Esophagus muscularis mucosa (tissue), 4 donors: ENCODE data around the genes MME and IQCJ-SCHIP1.

DNA sequence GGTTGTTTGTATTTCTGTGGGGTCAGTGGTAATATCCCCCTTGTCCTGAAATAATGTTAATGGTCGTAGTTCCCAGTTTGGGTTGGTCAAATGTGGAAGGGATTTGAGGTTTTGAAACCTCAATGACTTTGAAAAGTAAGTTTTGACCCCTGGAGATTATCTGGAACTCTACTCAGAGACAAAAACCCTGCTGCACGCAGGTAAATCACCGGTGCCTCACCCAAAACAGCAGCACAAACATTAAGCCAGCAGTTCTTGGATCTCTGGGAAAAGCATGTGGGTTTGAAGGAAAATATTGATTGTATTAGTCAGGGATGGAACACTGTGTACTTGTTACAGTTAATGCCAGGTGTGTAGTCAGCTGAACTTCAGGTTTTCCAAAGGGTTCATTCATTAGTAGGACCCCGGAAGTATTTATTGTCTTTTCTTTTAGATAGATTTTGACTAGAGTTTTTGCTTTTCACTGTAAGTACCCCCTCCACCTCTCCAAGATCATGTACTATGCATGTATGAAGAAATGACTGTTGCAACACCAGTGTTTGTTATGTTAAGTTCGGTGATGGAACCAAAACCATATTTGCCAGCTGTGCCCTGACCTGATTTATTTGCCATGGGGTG lies 14.3 kb downstream of the ARHGEF26 start:
- PRO-cap = no peak
- RAMPAGE, long total RNA, 4 experiments = no peak in any of the 4 experiments

GRCh38 chr3:154213435-154214214 lies 92.4 kb downstream of the ARHGEF26 start:
- PRO-cap = no peak
- RAMPAGE, long total RNA, 4 experiments = no peak in any of the 4 experiments

- PRO-cap = no peak
- RAMPAGE, long total RNA, 4 experiments = no peak in any of the 4 experiments
Observed at GRCh38 chr3:154246343-154246796, 77.9 kb downstream of the DHX36 start.

GRCh38 chr3:155079408-155080686 lies at the start of gene MME:
MME (plus strand) TSS chr3:155080319.
- PRO-cap = bidirectional peak, plus-strand start at chr3:155080039, minus-strand start at chr3:155079927
- RAMPAGE, long total RNA, 4 experiments = start-site peak on the plus strand in 4 of 4 experiments, at chr3:155079839-155080156 at its widest, 13 to 38 reads per replicate

- PRO-cap = no peak
- RAMPAGE, long total RNA, 4 experiments = no peak in any of the 4 experiments
Observed at GRCh38 chr3:155193860-155194217, 99.6 kb downstream of the STRIT1 start.

DNA sequence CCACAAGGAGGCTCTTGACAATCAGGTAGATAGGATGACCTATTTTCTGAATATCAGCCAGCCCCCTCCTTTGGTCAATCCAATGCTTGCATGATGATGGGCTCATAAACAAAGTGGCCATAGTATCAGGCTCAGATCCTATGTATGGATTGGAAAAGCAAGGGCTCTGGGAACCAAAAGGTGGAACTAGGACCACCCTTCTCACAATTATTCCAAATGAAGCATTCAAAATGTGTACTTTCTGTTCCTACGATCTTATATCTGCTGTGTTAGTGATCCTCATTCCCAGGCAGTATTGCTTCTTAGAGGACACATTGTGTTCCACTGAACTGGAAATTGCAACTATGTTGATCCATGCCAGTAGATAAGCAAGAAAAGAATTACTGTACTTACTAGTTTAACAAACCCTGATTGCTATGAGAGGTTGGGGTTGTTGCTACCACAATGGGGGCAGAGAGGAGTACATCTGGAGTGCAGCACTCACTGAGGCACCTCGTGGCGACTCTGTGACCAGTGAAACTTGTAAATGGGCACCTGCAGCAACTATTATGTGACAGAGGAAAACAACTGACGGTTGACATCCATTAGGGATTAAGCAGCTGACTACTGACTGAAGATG lies 168.4 kb upstream of the STRIT1 start:
- PRO-cap = no peak
- RAMPAGE, long total RNA, 4 experiments = no peak in any of the 4 experiments

DNA sequence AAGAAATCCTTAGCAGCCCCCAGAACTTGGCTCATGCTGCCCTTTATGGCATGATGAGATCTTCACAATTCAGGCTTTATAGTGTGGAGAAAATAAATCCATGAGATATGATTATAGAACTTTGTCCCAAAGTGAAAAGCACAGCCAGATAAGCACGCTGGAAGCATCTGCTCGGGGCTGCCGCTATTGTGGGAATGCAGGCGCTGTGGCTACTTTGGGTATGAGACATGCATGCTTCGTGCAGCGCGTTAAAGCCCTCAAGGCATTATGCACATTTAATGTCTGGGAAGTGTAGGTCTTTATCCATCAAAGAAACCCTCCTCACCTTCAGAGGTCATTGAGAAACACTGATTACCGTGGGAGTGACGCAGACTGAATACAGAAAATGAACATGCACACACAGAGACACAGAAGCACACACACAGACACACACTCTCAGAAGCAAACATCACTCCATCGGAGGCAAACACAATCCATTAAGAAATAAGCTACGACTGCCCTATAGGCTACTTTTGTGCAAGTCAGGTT lies 68.7 kb downstream of the PLCH1 start:
- PRO-cap = no peak
- RAMPAGE, long total RNA, 4 experiments = no peak in any of the 4 experiments

GRCh38 chr3:155862629-155863047 lies 7.8 kb upstream of the GMPS start:
- PRO-cap = no peak
- RAMPAGE, long total RNA, 4 experiments = no peak in any of the 4 experiments

DNA sequence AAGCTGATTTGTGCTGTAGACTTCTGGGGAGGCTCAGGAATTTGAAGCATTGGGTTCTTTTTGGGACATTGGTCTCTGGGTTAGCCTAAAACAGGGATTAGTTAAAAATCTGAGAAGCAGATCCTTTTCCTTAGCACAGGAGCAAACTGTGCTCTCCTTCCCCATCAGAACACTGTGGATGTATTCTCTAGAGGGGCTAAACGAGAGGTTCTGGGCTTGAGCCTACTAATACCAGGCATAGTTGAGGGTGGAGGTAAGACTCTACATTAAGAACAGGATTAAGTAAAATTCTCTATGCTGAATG lies 42.3 kb downstream of the GMPS start:
- PRO-cap = unidirectional peak, minus-strand start at position 174 of the sequence
- RAMPAGE, long total RNA, 4 experiments = no peak in any of the 4 experiments

GRCh38 chr3:155946297-155946713 lies 75.9 kb downstream of the GMPS start:
- PRO-cap = no peak
- RAMPAGE, long total RNA, 4 experiments = no peak in any of the 4 experiments

GRCh38 chr3:156674862-156675865 lies 774 bp downstream of the TIPARP start:
- PRO-cap = no peak
- RAMPAGE, long total RNA, 4 experiments = no peak in any of the 4 experiments

DNA sequence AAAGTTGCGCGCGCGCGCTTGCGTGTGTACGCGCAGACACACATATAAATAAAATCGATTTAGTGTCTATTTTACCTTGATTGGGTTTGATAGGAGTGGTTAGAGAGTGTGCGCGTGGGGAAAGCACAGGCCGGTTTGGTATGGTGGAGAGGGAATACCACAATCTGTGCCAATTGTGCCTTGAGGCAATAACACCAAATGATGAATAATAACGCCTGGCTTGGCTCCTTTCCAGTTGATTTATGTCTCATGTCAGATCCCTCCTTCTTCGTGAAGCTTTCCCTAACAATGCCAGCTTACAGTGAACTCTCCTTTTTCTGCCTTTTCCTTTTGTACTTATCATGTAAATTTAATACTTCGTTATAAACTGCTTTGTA lies 1.6 kb downstream of the TIPARP start:
- PRO-cap = unidirectional peak, minus-strand start at position 137 of the sequence
- RAMPAGE, long total RNA, 4 experiments = no peak in any of the 4 experiments

- PRO-cap = no peak
- RAMPAGE, long total RNA, 4 experiments = no peak in any of the 4 experiments
Observed at GRCh38 chr3:156707705-156708248, 33.4 kb downstream of the TIPARP start.

DNA sequence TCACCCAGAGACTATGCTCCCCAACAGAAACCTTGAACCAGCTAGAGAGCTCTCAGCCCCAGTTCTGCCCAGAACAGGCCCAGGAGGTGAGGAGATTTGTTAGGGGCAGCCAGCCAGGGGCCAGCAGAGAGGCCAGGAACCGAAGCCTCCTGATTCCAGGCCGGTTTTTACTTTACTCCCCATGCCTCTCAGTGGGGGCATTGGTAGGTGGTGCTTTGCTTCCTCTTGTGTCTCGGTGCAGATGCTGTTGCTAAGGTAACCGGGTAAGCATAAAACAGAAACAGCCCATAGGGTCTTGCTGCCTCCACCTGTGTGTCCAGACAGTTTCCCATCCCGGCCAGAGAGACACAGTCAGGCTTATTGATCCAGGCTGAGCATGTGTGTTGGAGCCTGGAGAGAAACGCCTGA lies 54.7 kb downstream of the CCNL1 start:
- PRO-cap = no peak
- RAMPAGE, long total RNA, 4 experiments = no peak in any of the 4 experiments

DNA sequence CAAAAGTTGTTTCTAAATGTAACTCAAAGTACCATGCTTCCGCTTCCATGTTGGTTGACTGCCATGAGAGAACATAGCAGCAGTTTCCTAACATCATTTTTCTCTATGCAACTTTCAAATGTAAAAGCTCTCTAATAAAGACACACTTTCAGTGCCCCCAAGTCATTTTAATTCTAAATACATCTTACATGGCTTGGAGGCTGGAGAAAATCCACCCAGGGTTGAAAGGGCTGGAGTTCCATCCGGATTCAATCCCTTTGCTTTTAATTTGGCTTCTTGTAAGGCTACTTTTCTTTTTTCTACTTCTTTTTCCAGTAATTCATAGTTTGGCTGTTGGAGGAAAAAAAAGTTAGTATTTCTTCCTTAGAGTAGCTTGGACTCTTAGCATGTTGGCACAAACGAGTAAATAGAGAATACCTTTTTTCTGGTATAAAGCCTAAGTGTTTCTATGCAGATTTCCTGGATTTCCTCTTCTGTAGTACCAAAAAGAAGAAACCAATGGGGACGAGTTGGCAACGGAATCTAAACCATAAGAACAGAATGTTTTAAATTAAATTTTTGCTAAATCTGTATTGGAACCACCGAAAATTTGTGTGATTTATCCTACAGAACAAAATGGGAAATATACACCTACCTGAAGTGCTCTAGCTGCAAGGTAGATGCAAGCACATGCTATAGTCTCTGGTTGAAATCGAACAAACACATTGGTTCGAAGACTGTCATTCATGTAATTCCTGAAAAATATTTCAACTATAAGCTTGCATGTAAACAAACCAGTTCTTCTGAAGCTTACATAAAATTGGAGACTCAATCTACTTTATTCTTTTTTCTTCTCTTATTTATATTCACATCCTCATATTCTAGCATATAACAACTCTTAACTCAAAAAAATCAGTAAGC lies 10.0 kb downstream of the CCNL1 start:
- PRO-cap = no peak
- RAMPAGE, long total RNA, 4 experiments = no peak in any of the 4 experiments

GRCh38 chr3:158748226-158749007 lies 16.2 kb upstream of the RARRES1 start:
- PRO-cap = no peak
- RAMPAGE, long total RNA, 4 experiments = no peak in any of the 4 experiments

GRCh38 chr3:158770321-158770755 lies 31.5 kb upstream of the MFSD1 start:
- PRO-cap = no peak
- RAMPAGE, long total RNA, 4 experiments = no peak in any of the 4 experiments

- PRO-cap = no peak
- RAMPAGE, long total RNA, 4 experiments = no peak in any of the 4 experiments
Observed at GRCh38 chr3:159273117-159273353, at the start of gene IQCJ-SCHIP1. IQCJ-SCHIP1 (plus strand) TSS chr3:159273244.

DNA sequence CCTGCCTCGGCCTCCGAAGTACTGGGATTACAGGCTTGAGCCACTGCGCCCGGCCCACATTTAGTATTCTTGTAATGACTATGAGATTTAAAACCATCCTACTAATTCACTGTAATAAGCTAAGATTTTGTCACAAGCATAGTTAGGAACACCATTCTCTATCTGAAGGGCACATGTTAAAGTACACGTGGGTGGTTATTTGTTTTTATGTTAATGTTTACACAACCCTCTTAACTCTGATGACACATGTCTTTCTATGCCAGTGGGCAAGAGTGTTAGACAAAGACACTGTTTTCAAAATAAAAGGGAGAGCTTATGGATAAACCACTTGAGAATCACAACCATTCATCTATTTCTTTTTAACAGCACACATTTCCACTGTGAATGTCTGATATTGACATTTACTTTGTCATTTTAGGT lies 178.0 kb downstream of the IQCJ-SCHIP1 start:
- PRO-cap = no peak
- RAMPAGE, long total RNA, 4 experiments = no peak in any of the 4 experiments

DNA sequence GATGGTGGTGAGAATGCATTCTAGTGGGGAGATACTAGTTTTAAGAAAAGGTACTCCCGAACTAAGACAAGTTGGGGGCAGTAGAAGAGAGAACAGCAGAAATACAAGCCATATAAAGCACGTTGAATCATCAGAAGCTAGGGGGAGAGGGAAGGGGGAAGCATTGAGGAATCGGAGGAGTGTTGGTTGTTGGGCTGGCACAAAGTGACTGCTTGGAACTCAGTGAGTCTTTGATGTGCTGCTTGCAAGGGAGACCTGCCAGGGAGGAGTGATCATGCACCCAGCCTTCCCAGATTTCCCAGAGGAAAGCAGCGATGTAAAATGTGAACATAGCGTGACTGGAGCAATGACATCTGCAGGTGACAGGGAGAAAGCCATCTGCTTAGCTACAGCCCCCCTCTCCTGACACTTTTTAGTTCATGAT lies 429.0 kb upstream of the C3orf80 start:
- PRO-cap = bidirectional peak, plus-strand start at position 225 of the sequence, minus-strand start at position 206 of the sequence
- RAMPAGE, long total RNA, 4 experiments = no peak in any of the 4 experiments